HGPS cell (cell line): ENCODE measurements around a stretch of chr4.

GRCh38 chr4:116615673-116616231 lies 469.6 kb downstream of the TRAM1L1 start:
- RRBS, result no CpG with 5 or more reads among the region's 12 CpGs

DNA sequence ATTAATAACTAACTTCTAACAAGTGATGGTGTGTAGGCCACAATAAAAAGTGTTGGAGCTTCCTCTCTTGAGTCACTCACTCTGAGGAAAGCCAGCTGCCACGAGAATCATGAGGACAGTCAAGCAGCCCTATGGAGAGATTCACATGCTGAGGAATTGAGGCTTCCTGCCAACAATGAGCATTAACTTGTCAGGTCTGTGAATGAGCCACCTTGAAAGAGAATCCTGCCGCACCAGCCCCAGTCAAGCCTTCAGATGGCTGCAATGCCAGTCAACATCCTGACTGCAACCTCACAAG lies 76.7 kb downstream of the PRSS12 start:
- RRBS, result no CpG with 5 or more reads among the region's 2 CpGs

DNA sequence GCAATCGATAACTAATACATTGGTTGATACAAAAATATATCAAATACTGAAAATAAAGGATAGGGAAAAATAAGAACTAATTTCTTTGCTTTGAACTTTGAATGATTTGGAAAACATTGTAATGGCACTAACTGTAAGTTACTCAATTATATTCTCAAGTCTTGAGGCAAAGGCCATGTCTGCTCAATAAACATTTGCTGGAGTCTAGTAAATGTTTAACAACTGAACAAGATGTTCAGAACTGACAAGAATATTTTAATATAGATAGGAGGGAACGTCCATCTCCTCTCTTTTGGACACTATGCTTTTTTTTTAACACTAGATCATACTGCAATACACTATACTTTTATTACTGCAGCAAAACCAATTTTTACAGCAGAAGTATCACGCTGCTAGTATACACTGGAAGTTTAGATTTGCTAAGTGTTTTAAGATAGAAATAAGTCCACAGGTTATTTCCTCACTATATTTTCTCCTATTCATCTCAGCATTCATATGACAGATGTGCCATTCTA lies 76.2 kb downstream of the PRSS12 start:
- RRBS, result no CpG with 5 or more reads among the region's 3 CpGs

DNA sequence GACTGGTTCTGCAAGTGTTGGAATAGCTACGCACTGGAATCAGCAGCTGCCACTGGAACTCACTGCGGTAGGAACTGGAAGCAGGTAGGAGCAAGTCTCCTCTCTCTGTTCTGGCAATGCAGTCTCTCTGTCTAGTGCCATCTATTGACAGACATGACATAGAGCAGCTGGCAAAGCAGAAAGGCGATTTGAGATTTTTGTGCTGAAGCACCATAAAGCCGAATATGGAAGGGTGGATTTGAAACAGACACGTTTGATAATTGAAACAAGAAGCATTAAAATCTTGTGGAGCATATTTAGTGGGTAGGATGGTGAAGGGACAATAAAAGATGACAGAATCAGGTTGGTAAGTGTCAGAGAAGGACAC lies 23.5 kb upstream of the SYNPO2 start:
- RRBS, result no CpG with 5 or more reads among the region's 5 CpGs

- RRBS, result no CpG with 5 or more reads among the region's 3 CpGs
These were observed 16.3 kb downstream of the SYNPO2 start for GRCh38 chr4:118904914-118905315.

DNA sequence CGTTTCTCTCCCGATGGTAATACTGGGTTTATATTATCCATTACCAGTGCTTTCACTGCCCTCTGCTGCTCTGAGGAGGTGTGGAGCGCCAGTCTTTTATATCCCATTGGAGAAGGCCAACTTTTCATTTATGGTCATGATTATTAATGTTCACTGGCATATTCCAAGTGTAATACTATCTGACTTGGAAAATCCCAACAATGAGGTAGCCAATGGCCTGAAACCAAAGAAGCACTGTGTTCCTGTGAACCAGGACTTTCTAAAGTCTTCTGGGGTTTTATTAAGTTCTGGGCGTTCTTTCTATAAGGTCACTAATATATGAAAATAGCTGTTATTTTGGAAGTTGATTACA lies 80.7 kb downstream of the SYNPO2 start:
- RRBS, result no CpG with 5 or more reads among the region's 4 CpGs

DNA sequence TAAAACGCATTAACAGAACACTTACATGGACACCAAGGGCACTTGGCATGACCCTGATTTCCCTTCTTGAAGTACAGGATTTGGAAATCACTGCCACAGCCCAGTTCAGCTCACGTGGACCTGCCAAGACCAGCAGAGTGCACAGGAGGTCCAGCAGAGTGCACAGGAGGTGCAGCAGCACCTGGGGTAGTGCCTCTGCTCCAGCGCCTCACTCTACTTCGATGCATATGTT lies 122.3 kb downstream of the SYNPO2 start:
- RRBS, result no CpG with 5 or more reads among the region's 4 CpGs

GRCh38 chr4:119041849-119042361 lies 93.7 kb upstream of the MYOZ2 start:
- RRBS, result no CpG with 5 or more reads among the region's 6 CpGs

GRCh38 chr4:119299248-119299722 lies 1.2 kb downstream of the C4orf3 start:
- RRBS, result no CpG with 5 or more reads among the region's 2 CpGs

DNA sequence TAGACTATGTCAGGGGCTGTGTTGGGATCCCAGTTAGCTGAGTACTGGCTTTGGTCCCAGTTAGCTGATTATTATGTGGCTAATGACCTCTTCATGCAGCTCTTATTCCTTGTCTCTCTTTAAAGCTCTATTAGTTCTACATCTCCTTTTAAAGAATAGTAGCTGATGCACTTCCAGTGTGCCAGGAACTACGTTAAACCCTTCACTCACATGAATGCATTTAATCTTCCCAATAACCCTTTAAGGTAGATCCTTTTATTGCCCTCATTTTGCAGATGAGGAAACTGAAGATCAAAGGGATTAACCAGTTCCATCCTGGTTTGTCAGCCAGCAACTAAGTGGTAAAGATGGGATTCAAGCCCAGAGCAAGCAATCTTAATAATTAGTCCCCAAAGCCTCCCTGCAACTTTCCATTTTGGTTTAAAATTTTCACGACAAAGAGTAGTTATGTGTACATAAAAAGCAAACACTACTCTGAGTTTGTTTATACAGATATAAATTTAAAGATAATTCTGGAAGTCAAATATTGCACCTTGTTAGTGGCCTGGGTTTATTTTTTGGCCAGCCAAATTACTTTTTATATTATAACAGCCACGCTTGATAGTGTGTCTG lies 37.4 kb downstream of the PDE5A start:
- RRBS, result no CpG with 5 or more reads among the region's 3 CpGs

- RRBS, result no CpG with 5 or more reads among the region's 3 CpGs
These were observed 127.4 kb downstream of the MAD2L1 start for GRCh38 chr4:119939285-119939698.

DNA sequence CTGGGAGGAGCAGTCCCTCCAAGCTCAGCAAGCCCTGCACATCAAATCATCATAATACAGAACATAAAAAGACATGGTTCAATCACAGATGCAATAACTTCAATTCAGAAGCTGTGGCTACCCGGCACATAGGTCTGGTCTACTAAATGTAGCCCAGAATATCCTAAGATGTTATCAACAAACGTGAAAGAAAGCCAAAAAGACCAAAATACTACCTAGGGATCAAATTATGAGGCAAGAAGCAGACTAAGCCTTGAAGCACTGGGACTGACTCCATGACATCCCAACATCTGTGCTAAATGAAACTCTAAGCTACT lies 81.8 kb downstream of the MAD2L1 start:
- RRBS, result no CpG with 5 or more reads among the region's 2 CpGs

- RRBS, result no CpG with 5 or more reads among the region's 32 CpGs
These were observed 473 bp downstream of the MAD2L1 start for GRCh38 chr4:120066046-120066703.

- RRBS, result 45% methylated on average over 3 of the region's 12 CpGs
These were observed 14.9 kb downstream of the NDNF start for GRCh38 chr4:121057115-121058103.

DNA sequence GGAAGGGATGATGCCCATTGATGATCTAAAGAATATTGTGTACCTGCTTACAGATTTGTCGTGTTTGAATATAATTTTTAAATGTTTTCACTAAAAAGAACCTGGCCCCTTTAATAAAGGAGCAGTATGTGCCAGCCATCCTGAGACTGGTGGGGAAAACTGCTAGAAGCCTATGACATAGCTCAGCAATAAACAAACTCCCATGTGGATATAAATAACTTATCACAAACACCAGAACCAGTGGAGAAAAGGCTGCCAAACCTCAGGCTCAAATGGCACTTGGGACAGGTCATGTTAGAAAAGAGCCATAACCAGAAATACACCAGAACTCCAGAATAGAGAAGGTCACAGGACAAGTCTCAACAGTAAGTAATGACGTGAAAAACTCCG lies 11.6 kb upstream of the QRFPR start:
- RRBS, result no CpG with 5 or more reads among the region's 3 CpGs

GRCh38 chr4:121813432-121814101 lies 10.1 kb downstream of the CCNA2 start:
- RRBS, result no CpG with 5 or more reads among the region's 1 CpG

GRCh38 chr4:122307915-122308382 lies 70.9 kb upstream of the ADAD1 start:
- RRBS, result no CpG with 5 or more reads among the region's 2 CpGs

- RRBS, result no CpG with 5 or more reads among the region's 5 CpGs
These were observed 29.3 kb upstream of the ADAD1 start for GRCh38 chr4:122349406-122350028.

GRCh38 chr4:122673230-122673723 lies 52.4 kb upstream of the IL21 start:
- RRBS, result no CpG with 5 or more reads among the region's 2 CpGs